PC-3 (cell line): ENCODE measurements around a stretch of chr4.

DNA sequence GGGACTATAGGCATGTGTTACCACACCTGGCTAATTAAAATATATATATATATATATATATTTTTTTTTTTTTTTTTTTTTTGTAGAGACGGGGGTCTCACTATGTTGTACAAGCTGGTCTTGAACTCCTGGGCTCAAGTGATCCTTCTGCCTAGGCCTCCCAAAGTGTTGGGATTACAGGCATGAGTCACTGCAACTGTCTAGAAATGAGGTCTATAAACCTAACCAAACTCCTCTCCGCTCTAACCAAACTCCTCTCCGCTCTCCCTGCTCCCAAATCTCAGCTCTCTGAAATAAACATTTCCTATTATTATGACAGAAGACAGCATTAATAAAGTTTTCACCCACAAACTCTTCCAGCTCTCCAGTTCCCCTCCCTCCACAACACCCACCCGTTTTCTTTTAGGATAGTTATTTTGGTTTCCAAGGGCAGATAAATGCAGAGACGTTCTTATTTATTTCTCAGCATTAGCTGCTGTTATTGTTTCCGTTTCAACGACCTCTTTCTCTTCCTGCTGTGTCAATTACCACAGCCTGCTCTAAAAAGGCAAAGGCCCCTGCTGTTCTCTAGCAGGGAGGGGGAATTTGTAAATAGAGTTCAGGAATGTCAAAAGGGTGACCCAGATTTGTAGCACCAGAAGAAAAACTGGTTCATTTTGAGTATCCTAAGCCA, 13.2 kb upstream of the SCD5 start:
- RAMPAGE, long total RNA = no peak

- RAMPAGE, long total RNA = no peak
Measured at GRCh38 chr4:82898948-82899275, 1.6 kb upstream of the THAP9 start.

GRCh38 chr4:83051779-83052236, 16.8 kb downstream of the COPS4 start:
- RAMPAGE, long total RNA = no peak

GRCh38 chr4:83281392-83282119, 3.0 kb downstream of the COQ2 start:
- RAMPAGE, long total RNA = no peak

GRCh38 chr4:83417489-83417688, 38.2 kb downstream of the HELQ start:
- RAMPAGE, long total RNA = no peak

DNA sequence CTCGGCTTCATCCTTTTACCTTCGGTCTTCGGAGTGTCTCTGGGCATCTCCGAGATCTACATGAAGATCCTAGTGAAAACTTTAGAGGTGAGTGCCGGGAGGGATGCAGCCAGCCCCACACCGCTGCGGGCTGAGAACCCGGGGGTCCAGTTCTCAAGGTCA, 650 bp downstream of the GPAT3 start:
- RAMPAGE, long total RNA = no peak

GRCh38 chr4:83537840-83538172, 1.9 kb downstream of the GPAT3 start:
- RAMPAGE, long total RNA = no peak

DNA sequence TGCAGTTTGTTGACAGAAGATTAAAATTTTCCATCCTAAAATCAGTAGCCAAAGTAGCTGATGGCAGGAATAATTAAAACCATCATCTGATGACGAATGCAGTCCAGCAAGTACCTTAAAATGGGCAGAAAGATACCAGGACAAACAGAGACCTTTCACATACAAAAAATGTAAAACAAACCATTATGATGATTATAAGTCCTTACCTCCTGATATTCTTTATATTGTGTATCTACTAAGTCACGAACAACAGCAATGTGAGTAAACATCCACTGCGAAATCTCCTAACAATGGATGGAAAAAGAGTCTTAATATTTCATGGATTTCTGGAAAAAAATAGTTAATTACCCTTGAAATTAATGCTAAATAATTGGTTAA, 151.9 kb downstream of the CDS1 start:
- RAMPAGE, long total RNA = no peak

DNA sequence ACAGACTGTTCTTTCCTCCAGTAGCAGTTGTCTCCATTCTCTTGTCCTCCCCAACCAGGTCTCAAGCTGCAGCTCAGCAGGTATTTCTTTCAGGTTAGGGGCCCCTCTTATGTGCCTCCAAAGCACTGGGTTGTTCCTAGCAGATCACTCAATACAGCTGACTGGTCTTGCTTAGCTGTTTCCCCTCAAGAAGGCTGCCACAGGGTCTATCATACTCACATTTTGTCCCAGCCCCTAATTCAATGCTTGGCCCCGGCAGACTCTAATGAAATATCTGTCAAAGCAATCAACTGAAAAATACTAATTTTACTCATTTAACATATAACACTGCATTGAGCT, 156.6 kb downstream of the CDS1 start:
- RAMPAGE, long total RNA = no peak

GRCh38 chr4:84870255-84870832, 96.1 kb downstream of the WDFY3 start:
- RAMPAGE, long total RNA = no peak

DNA sequence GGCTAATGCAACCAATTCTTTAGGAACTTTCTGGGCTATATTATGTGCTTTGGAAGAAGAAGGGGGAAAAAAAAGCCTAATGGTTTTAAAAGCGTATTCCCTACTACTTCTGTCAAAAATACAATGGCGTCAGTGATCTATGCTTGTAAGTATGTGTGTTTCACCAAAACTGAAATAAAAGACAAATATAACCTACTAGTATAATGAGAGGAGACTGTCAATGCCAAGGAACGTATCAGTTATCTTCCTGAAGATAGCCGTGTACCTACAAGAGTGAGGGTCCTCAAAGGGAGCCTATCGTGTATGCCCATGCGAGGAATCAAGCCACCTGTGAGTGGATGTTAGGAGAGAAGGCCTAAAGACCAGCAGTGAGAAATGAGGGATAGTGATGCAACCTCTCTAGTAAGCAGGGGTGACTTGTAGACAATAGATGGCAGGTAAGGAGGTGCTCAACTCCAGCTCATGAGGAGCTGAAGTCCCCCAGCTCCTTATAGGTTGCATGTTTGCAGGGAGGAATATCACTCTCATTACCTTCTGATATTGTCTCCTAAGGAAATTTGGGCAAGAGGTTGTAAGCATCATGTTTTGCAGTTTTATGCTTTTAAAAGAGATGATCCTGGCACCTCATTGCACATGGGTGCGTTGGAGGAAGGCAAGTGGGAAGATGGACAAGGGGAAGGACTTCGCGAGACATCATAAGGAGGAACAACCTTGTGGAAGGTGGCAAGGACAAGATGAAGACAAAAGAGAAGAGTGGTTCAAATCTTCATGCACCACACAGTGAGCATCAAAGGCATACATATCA, 283.2 kb downstream of the ARHGAP24 start:
- RAMPAGE, long total RNA = no peak

GRCh38 chr4:85783268-85784071, 308.5 kb downstream of the ARHGAP24 start:
- RAMPAGE, long total RNA = no peak

GRCh38 chr4:85932273-85932742, 427.5 kb downstream of the MAPK10 start:
- RAMPAGE, long total RNA = no peak

DNA sequence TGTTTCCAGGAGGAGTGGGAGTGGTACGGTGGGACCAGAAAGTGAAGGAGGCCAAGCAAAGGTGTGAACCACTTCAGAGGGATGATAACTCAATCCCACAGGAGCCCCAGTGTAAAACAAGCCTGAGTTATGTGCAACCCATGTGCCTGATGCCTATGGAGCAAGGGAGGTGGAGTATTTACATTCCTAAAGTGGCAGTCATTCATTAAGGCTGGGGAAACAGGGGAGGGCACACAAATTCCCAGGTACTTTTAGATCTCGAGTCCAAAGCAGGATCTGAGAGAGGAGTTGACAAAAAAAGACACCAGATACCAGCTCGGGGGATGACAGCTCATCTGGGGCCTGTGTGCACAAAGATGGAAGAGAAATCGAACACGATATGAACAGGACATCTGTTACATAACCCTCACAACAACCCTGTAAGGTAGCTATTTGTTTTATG, 91.7 kb upstream of the MAPK10 start:
- RAMPAGE, long total RNA = no peak

DNA sequence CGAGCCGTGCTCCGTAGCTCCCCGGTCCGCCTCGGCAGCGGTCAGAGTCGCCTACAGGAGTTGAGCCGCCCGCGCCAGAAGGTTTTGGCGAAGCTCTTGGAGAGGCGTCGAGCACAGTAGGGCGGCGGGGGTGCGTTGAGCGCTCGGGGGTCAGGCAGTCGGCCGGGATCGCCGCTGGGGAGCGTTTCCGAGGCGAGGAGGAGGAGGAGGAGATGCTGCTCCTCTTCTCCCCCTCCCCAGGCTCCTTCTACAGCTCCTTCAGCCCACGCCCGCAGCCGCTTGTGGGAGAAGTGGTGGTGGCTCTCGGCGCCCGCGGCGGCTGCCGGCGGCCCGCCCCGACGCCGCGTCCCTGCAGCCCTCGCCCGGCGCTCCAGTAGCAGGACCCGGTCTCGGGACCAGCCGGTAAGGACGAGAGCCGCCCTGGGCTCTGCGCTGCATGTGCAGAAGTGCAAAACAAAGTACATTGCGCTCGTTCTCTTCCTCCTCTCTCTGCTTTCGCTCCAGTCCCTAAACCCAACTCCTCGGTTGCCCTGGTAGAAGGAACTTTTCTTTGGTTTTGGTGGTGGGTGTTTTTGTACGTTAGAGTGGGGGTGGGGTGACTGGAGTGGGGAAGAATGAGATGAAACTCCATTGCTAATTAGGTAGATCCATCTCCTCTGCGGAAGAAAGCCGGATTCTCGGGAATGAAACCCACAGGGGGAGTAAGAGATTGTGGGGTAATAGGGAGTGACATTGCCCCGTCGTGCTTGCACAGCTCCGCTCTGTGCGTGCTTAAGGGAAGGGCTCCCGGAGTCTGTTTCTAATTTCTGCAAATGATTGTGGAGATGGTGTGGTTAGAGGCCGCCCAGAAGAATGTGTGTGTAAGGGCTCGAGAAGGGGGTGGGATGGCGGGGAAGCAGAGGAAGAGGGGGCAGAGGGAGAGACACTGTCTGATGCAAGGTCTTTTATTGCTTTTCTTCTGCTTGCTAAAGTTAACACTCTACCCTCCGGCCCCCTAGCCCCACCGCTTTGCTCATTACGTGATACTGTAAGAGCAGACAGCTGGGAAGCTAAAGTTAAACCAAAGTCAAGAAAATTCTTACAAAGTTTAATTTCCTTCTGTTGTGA, 626 bp downstream of the PTPN13 start:
- RAMPAGE, long total RNA = no peak

DNA sequence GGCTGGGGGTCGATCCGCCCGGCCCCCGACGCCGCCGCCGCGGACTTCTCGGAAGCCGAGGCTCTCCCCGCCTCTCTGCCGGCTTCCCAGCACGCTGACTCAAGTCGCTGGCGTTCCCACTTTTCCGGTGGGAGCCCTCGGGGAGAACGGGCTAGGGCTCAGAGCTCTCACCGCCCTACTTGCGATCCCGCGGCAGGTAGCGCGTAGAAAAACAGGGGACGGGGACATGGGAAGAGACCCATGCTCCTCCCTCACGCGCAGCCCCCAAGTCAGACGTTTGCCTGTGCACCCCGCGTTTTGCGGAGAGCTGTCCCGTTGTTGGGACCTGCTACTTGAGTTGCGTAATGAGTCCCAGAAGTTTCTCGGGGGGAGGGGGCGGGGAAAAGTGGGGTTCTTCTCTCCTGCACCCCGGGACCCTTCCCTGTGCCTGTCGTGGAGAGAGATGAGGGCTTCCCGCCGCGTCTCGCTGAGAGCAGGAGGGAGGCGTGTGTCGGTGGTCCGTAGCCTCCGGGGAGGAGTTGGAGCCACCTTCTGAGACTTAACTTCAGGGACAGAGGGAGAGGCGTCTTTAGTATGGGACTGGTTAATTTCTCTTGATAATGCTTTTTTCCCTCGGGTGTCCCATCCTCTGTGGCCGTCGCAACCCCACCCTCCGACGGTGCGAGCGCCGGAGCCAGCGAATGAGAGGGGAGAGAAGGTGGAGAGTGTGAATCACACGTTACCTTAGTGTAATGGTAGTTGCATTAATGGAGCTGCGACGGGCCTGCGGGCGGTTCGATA, 645 bp downstream of the AFF1 start:
- RAMPAGE, long total RNA = no peak

DNA sequence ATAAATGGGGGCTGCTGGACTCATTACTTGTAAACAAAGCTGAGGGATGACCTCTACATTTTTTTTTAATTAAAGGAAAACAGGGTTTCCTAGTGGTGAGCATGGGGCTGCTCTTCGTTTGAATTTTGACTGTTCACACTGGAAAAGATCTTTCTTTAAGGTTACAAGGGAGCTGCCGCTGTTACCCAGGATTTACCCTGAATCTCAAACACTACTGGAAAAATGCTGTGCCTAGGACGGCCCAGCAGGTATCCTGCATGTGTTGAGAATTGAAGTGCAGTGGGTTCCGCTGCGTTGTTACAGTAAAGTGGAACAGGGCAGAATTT, 25.2 kb downstream of the AFF1 start:
- RAMPAGE, long total RNA = no peak

DNA sequence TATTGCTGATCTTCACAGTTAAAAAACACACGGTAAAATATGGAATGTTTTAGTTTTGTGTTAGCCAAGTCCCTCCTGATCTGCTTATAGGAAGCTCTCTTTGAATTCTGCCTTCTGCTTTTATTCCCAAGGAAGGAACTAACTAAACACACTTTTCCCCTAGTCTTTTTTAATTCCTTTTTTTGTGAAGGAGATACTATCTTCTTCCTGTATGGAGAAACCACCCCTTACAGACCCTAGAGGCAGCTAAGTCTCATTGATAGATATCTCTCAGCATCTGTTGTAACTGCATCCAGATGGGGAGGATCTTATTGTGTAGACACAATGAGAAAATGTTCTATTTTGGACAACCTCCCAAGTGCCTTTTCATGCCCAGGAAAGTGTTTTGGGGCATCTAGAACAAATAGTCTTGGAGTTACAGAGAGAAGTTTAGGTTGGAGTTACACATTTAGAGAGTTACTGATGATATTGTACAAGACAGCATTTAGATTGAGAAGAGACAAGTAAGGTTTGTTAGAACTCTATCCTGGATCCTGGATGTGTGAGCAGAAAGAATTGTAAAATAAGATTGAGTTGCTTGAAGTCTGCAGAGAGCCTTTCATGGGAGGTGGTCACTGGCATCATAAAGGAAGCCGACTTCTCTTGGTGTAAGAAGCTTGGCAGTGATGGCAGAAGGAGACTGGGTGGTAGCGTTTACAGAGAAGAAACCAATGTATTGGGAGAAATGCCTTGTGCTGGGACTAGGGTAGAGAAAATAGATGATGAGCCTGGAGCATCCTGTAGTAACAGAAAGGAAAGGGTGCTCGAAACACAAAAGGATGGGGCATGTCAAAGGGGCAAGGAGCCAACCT, 64.6 kb downstream of the AFF1 start:
- RAMPAGE, long total RNA = no peak

DNA sequence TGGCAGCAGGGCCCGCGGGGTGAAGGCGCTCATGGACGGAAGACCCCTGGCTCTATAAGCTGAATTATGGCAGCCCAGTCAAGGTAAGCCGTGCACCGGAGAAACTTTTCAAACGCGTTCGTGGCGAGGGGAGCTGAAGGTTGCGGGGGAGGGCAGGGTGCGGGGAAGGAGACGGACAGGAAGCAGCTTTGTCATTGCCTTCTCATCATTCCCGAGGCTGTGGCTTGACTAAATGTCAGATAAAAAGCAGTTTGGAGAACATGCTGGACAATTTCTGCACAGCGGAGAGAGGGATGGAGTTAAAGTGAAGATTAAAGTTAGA, 72.5 kb downstream of the AFF1 start:
- RAMPAGE, long total RNA = no peak

- RAMPAGE, long total RNA = no peak
Measured at GRCh38 chr4:87011623-87012118, 76.9 kb downstream of the AFF1 start.